ENCODE measurements around the genes TOMM20L and DHRS7.

GRCh38 chr14:55459154-55459623 lies 18.8 kb upstream of the TBPL2 start:
- PRO-cap = no peak
- RAMPAGE, long total RNA, 4 experiments = no peak in any of the 4 experiments

GRCh38 chr14:56126594-56127597 lies 8.7 kb downstream of the PELI2 start:
- PRO-cap = no peak
- RAMPAGE, long total RNA, 4 experiments = no peak in any of the 4 experiments

GRCh38 chr14:56181918-56182260 lies 63.7 kb downstream of the PELI2 start:
- PRO-cap = no peak
- RAMPAGE, long total RNA, 4 experiments = no peak in any of the 4 experiments

DNA sequence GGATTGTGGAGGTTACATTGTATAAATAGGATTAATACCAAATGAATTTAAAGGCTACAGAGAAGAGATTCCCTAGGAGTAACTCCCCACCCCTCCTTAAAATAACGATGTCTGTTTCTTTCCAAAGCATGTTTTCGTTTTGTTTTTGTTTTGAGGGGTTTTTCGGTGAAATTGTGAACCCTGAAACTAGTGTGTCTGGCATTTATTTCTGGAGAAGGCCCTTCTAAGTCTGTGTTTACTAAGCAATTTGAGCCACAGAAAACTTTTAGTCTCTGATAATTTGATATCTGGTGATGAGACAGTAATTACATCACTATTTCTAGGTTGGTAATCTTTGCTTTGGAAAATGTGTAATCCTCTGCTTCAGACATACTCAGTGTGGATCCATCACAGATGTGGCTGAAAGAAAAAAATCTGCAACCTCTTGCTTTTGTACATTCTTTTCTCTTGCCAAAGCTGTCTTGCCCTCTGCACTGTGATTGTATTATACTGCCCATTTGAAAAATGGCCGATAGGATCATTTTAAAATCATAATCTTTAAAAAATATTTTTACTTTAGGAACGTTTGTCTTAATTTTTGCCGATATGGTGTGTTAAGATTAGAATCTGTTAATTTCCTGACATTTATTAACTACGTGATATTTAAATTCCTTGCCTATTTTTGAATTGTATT lies 78.0 kb downstream of the PELI2 start:
- PRO-cap = no peak
- RAMPAGE, long total RNA, 4 experiments = no peak in any of the 4 experiments

DNA sequence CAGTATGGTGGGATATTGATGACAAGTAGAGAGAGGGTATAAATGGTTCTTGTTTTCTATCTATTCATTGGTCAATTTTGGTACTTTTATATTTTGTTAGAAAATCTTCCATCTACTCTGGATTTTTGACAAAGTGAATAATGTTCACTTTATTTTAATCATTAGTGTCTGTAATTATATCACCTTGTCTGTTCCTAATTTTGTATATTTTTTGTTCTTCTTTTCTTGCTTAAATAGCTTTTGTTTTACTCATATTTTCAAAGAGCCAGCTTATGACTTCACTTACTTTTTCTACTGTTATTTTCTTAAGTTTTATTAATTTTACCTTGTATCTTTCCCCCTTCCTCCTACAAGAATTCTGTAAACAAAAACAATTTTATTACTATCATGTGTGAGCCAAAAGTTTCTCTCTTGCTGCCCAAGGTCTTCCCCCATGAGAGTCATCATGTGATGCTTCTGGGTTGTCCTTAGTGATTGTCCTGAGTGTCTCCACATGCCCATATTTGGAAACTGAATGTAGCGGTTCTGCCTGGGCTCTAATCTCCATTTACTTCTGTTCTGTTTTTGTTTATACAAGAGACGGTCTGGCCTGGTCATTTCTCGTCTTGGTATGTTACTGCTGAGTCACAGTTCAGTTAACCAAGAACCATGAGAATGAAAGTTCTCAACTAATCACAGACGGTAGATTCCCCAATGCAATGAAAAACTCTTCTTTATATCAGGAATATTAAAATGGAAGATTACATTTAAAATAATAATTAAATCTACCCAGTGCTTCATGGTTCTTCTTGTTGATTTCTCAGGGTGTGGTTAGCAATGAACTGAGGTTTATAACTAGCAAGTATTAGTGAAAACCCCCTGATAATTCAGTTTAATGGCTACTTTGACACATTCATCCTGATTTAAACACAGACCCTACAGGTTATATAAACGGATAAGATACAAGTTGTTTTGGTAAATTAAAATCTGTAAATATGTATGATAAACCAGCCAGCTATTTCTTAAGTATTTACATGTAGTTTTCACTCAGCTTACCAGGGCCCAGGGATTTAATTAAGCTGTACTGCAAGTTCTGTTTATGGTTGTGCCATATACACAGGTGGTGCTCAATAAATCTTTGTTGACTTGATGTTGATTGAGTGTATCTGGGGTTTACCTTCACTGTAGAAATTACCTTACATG lies 80.9 kb downstream of the PELI2 start:
- PRO-cap = no peak
- RAMPAGE, long total RNA, 4 experiments = no peak in any of the 4 experiments

- PRO-cap = no peak
- RAMPAGE, long total RNA, 4 experiments = no peak in any of the 4 experiments
Observed at GRCh38 chr14:56207807-56208307, 89.6 kb downstream of the PELI2 start.

GRCh38 chr14:56230881-56231958 lies 113.0 kb downstream of the PELI2 start:
- PRO-cap = no peak
- RAMPAGE, long total RNA, 4 experiments = no peak in any of the 4 experiments

DNA sequence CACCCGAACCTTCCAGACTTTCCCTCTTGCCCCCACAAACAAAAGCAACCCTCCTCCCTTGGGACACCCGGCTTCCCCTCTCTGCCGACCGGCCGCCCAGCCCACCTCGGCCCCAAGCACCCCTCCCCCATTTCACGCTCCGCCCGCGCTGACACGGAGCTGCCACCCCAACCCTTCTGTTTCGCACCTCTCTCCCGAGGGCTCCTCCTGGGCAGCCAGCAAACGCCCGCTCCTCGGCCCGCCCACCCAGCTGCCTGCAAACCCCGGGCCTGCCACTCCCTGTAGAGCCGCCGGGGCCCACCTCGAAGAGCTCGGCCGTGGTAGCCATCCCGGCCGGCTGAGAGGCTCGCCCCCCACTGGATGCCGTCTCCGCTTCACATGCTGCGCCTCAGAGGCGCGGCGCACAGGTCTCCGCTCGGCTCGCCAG lies 371 bp downstream of the EXOC5 start:
- PRO-cap = no peak
- RAMPAGE, long total RNA, 4 experiments = start-site peak on the plus strand in 1 of 4 experiments, centred at position 280 of the sequence, 13 reads per replicate

DNA sequence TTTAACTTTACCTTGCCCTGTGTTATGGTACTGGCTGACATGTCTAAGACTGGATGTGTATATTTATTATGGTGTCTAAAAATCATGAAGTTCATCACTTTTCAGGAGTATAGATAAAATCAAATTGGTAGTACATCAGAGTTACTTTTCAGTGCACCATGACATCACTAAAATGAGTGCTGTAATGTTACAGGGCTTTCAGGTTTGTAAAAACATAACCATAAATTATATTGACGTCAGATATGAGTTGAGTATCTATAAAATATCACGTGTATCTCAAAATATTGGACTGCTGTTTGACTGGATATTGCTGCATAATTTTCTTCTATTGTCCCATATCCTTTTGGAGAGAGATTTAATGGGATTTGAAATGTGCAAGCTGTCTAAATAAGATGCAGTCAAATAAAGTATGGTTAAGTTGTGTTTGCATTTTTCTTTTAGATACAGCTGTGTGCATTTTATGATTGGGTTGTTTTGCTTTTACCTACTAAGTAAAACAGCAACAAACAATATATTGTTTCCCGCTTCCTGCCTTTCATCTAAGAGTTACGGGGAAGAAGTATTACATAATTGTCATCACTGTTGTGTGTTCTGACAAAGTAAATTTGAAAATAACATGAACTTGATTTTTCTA lies 22.1 kb downstream of the NAA30 start:
- PRO-cap = no peak
- RAMPAGE, long total RNA, 4 experiments = no peak in any of the 4 experiments

DNA sequence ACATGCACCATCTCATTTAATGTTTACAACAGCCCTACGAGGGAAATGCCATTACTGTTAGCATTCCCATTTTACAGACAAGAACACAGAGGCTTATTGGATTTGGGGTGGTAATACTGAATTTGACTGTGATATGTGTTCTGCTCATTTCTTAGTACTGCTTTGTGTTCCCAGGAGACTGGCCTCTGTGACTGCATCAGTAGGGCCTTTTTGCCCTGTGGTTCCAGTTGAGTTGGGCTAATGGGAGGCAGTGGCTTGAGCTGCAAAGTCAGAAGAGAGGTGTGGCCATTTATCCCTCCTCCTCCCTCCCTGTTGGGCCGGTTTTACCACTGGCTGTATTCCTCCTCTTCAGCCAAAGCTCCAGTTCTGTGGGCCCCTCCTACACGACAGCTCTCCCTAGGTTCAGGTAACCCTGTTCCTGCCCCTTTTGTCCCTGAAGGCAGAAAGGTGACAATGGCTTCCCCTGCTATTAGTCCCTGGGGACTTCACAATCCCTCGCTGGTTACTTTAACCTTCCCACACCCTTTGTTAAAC lies 121.6 kb upstream of the SLC35F4 start:
- PRO-cap = no peak
- RAMPAGE, long total RNA, 4 experiments = no peak in any of the 4 experiments

DNA sequence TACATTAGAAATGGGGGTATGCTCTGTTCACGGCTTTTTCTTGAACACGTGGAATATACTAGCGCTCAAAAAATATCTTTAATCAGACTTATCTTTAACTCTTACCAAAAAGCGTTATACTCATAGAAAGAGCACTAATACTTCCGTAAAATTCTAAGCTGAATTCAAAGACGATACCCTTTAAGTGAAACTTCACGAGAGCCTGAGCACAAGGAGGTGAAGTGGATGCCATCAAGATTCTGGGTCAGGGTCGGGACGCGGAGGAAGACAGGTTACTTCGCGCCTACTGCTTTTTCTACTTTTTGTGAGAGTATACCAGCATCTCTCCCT lies 469 bp upstream of the PSMA3 start:
- PRO-cap = no peak
- RAMPAGE, long total RNA, 4 experiments = no peak in any of the 4 experiments

DNA sequence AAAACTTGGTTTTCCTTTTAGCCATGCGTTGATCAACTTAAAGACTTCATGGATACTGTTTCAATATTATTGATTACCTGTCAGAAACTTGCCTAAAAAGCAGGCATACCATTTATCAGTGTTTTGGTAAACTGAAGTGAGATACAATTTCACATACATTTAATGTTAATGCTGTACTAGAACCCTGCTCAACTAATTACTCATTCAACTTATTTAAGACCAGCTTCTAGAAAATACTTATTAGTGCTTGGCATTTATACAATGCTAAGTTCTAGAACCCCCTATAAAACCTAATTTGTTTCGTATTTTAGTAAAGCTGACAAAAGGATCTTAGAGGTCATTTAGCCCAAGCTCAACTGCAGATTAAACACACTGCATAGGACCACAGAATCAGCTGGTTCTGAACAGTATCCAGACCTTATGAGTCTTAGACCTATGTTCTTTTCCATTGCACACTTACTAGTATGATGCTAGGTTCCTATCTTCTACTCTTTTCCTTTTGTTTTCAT lies 19.8 kb downstream of the PSMA3 start:
- PRO-cap = no peak
- RAMPAGE, long total RNA, 4 experiments = no peak in any of the 4 experiments

DNA sequence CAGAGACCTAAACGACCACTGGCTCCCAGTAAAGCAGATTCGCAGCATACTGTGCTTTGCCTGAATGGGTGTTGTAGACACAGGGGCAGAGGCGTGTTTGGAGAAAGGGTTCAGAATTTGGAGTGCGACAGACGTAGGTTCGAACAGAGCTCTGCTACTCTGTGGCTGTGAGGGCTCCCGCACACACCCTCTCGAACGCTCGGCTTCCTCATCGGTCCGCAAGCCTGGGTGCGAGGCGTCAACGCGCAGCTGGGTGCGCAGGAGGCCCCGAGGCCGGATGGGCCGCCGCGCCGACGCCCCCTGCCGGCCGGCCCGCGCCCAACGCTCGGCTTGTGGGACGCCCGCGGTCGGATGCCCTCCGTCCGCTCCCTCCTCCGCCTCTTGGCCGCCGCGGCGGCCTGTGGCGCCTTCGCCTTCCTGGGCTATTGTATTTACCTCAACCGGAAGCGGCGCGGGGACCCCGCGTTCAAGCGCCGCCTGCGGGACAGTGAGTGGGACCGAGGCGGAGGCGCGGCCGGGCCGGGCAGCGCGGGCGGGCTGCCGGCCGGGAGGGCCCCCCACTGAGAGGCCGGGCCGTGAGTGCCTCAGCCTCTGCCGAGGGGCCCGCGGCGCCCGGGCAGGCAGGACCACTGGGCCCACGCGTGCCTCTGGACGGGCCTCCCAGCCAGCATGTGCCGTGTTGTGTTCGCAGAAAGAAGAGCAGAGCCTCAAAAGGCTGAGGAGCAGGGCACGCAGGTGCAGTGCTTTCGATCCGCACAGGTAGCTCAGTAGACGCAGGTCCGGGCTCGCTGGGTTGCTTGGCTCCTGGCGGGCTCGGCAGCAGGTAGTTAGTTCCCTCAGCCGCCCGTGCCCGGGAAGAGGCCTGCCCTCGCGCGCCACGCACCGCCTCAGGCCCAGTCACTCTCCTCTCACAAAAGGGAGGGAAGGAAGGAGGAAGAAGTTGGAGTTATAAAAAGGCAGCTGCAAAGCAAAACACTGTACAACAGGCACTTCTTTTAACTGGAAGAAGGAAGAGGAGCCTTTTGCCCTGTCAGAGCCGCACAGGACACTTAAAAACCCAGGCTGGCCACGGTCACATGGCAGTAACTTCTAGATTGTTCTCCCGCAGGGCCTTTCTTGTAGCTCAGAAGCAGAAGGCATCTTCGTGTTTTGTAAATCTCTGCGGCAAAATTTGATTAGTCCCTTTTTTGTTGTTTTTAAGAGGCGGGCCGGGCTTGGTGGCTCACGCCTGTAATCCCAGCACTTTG lies at the start of gene TOMM20L:
Gene TOMM20L (plus strand): TSS at position 324 of the 1,247 bp plus-strand sequence.
- PRO-cap = no peak
- RAMPAGE, long total RNA, 4 experiments = no peak in any of the 4 experiments

DNA sequence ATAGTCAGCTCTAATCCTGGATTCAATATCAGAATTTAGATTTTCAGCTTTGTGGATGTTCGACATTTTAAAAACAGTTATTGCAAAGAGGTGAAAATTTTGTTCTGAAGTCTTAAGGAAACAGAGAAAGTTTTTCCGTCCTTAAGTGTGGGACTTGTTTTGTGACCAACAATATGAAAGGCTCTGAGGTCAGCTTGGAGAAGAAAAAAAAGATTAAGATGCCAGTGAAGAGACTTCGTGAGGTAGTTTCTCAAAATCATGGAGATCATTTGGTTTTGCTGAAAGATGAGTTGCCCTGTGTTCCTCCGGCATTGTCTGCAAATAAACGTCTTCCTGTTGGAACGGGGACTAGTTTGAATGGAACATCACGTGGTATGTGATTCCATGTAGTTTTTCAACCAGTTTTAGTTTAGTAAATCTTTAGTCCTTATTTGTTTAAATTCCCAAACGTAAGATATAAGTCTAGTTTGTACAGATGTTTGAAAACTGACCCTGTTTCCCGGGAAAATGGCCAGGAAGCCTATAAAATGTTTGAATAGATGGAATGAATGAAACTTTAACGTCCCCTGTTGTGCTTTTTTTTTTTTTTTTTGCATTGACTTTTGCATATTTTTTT lies 681 bp downstream of the KIAA0586 start:
- PRO-cap = unidirectional peak, minus-strand start at position 326 of the sequence
- RAMPAGE, long total RNA, 4 experiments = no peak in any of the 4 experiments

- PRO-cap = no peak
- RAMPAGE, long total RNA, 4 experiments = no peak in any of the 4 experiments
Observed at GRCh38 chr14:59384064-59384453, 81.1 kb downstream of the GPR135 start.

- PRO-cap = no peak
- RAMPAGE, long total RNA, 4 experiments = no peak in any of the 4 experiments
Observed at GRCh38 chr14:59464434-59464519, 903 bp downstream of the GPR135 start.

DNA sequence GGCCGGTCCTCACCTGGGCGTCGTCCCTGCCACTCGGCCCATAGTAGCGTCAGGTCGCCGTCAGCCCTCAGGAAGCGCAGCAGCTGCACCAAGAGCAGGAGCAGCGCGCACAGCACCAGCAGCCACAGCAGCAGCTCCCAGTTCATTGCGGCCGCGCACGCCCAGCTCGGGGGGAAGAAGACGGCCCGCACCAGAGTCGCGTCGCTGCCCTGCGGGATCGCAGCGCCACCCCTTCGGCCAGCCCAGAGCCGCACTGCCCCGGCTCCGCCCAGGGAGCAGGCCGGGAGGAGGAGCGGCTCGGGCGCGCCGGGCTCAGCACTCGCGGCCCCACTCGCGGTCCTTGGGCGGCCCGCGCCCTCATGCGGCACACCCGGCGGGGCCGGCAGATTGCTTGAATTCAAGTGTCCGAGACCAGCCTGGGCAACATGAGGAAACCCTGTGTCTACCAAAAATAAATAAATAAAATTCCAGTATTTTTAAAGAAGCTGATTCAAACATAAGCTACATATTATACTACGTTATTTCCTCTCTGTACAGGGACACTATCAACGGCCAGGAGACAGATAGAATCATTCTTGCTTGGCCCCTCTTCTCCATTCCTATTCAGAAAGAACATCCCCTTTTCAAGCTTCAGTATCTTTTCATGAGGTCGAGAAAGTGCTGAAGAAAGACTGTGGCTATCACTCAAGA lies at the start of gene DHRS7:
Gene DHRS7 (minus strand): TSS at position 235 of the 690 bp plus-strand sequence.
- PRO-cap = unidirectional peak, minus-strand start at position 179 of the sequence
- RAMPAGE, long total RNA, 4 experiments = start-site peak on the minus strand in 4 of 4 experiments, centred at positions 190 to 200 of the sequence, 272 to 1,021 reads per replicate

DNA sequence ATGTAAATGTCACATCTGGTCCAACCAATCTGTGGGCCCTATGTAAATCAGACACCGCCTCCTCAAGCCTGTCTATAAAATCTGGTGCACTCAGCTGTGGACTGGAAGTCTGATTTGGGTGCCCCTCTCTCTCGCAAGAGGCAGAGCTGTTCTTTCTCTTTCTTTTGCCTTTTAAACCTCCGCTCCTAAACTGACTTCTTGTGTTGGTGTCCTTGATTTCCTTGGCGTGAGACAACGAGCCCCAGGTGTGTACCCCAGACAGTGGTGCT lies 9.3 kb upstream of the DHRS7 start:
- PRO-cap = no peak
- RAMPAGE, long total RNA, 4 experiments = no peak in any of the 4 experiments

DNA sequence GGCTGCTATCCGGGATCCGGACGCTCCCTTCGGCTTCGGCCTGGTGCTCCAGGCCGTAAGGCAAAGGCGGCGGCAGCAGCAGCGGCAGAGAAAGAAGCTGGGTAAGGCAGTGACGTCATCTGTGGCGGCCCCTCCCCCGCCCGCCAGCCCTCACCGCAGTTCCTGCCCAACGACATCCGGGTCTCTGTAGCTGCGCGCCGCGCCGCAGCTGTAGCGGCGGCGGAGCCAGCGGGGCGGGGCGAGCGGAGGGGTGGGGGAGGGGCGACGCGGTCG lies 163 bp upstream of the PPM1A start:
- PRO-cap = bidirectional peak, plus-strand start outside the sequence, minus-strand start at position 62 of the sequence
- RAMPAGE, long total RNA, 4 experiments = start-site peak on the minus strand in 2 of 4 experiments, centred at positions 65 to 94 of the sequence, 11 to 14 reads per replicate

- PRO-cap = no peak
- RAMPAGE, long total RNA, 4 experiments = no peak in any of the 4 experiments
Observed at GRCh38 chr14:60616458-60617144, 32.7 kb downstream of the SIX1 start.